Colic lymph node (tissue), 1 donor: ENCODE data around the genes TRIM9, GPR137C and CGRRF1.

DNA sequence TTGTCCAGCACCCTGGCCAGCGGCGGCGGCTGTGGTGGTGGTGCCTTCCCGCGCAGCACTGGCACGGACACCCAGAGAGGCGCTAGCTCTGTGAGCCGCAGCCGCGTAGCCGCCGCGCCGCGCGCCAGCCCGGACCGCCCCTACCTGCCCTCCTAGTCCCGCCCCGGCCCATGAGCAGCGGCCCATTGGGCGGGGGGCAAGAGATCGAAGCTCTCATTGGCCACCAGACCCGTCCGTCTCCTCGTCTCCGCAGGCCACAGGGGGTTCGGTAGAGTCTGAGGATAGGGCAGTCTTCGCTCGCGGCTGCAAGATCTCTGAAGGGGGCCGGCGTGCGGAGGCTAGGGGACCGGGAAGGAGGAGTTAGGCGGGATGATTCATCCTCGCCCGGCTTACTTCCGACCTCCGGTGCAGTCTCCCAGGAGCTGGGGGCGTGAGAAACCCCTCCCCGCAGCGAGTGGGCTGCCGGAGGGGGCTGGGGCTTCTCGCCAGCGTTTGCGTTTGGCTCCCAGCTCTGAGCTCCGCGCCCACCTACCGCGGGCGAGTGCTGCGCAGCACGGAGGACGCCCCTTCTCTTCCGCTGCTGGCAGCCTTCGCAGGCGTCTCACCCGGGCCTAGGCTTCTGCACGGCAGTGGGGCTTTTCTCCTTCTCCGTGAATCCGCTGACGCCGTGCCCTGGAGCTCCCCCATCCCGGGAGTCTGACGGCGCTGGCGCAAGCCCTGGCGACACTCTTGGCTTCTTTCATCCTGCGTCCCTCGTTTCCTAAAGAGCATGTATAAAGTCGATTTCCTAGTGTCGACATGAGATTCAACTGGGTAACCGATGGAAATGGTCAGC, at the start of gene TRIM9:
TRIM9 (minus strand) TSS at position 92 of the 835 bp plus-strand sequence.
- PRO-cap, result bidirectional peak, plus-strand start at position 308 of the sequence, minus-strand start at position 316 of the sequence

DNA sequence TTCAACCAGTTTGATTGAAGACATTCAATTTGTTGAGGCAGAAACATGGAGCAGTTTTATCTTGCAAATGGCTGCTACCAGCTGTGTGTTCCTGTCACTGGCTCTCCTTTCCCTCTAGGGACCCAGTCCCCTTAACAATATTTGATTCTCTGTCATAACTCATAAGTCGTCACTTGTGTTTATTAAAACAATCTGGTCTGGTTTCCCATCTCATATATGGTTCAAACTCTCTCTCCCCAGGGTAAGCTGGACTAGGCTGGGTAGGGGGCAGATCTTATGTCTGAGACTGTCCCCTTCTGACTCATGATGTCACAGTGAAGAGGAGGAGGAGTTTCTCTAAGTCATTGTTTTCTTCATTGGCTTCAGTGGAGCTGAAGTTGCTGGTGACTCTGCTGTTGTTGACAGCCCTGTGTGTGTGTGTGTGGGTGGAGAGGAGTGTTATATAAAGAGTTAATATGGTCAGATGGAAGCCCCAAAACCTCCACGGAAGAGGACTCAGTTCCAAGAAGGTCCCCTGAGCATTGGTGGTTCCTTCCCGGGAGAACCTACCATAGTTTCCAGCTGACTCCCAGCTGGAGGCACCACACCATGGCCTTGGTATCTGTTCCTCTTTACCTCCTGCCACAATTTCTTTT, 16.2 kb upstream of the GNG2 start:
- PRO-cap, result no peak

- PRO-cap, result no peak
These were observed 22.2 kb downstream of the RTRAF start for GRCh38 chr14:52011421-52012025.

DNA sequence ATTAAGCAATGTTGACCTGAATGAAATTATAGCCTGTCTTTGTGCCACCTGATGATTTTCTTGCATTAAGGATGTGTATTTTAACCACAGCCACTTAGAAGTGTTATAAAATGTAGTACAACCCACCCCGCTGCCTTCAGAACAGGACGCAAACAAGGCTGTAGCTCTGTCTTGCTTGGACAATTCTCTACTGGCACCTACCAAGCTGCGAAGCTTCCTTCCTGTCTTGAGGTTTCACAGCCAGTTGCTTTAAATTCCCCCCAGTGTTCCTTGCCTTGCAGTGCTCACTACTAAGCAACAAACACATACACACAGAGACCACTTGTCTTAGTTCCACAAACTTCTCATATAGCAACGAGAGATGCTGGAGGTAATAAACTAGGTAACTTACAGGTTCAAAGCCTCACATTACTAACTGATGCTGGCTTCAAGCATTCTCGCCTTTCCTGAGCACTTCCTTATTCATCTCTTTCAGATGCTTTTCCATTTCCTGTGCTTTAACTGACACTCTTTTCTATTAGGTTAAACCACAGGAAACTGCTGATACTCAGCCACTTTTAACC, 91.5 kb upstream of the PTGDR start:
- PRO-cap, result bidirectional peak, plus-strand start at position 280 of the sequence, minus-strand start at position 189 of the sequence

DNA sequence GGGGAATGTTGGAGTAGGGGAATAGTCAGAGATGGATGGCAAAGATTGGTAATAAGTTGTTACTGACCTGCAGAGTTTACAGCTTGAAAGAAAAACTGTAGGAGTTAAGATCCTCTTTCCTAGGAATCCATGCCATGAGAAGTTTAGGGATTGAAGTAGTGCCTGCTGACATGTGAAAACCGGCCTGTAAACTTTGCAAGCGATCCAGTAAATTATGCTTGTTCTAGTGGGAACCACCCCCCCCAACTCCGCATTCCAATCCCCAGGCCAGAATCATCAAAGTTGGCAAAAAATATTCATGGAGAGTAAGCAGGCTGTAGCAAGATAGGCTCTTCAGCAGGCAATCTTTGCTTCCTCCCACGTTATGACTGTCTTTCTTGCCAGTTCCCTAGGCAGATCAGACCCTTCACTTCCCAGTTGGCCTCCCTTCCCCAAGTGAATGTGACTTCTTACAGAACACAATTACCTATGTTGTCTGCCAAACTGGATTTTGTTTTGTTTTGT, 1.3 kb upstream of the PTGER2 start:
- PRO-cap, result unidirectional peak, plus-strand start at position 383 of the sequence

- PRO-cap, result bidirectional peak, plus-strand start at chr14:52315170, minus-strand start at chr14:52315144
These were observed 589 bp downstream of the PTGER2 start for GRCh38 chr14:52314520-52315281.

DNA sequence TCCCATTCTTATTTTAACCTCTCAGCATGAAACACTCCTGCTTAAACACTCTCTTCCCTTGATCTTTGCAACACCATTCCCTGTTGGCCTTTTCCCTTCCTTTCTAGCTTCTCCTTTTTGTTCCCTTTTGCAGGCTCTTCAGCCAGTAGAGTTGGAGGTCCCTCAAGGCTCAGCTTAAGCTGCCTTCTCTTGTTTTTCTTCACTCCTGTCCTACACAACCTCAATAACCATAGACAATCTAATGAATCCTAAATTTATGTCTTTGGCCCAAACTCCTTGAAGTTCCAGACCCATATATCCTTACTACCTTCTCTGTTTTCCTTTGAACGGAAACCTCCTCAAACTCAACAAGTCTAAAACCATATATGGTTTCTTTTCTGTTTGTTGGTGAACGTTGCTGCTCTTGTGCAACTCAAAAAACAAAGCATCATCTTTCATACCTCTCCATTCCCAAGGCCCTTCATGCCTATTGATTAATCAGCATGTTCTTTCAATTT, 81.5 kb downstream of the TXNDC16 start:
- PRO-cap, result no peak

- PRO-cap, result bidirectional peak, plus-strand start at chr14:52552863, minus-strand start at chr14:52552505
These were observed at the start of gene GPR137C for GRCh38 chr14:52552605-52553809. TSS of gene GPR137C (plus strand) at chr14:52552836.

DNA sequence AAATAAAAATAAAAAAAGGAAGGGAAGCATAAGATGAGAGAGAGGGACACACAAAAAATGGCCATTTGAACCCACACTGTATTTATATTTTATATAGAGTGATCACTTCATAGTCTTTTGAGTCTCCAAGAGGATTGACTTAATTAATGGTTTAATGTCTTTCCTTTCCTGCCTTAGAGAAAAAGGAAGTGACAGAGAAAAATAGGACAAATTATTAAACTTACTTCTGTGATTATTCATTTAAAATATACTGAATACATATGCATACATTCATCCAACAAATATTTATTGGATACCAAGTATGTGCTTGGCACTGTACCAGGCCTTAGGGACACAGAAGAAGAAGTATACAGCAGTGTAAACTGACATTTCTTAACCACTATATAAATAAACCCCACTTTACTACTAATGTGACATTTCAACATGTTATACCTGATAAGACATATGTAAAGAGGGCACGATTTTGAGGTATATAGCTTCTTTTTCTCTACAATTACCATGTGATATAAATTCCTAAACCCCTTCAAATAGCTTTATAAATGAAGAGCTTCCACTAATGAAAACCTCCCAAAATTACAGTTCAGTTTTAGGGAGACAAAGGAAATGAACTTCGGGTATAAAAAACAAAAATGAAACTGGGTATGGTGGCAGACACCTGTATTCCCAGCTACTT, 53.6 kb downstream of the ERO1A start:
- PRO-cap, result no peak

- PRO-cap, result no peak
These were observed 15.0 kb downstream of the FERMT2 start for GRCh38 chr14:52935714-52936289.

DNA sequence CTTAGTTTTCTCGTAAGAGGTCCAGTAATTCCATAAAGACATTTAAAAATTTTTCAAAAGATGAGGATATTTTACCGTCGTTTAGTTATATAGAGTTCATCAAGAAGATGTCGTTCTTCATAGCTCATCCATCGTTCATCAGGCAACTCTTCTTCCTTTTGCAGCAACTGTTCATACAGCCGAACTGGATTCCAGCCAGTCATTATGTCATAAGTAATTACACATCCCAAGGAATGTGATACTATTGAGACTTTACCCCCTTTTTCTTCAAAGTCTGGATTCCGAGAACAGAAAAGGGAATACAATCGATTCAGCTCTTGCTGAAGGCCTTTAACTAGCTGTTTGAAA, 90.3 kb downstream of the DDHD1 start:
- PRO-cap, result no peak

- PRO-cap, result bidirectional peak, plus-strand start at chr14:53953608, minus-strand start at chr14:53953395
These were observed 3.5 kb downstream of the BMP4 start for GRCh38 chr14:53952965-53953714.

DNA sequence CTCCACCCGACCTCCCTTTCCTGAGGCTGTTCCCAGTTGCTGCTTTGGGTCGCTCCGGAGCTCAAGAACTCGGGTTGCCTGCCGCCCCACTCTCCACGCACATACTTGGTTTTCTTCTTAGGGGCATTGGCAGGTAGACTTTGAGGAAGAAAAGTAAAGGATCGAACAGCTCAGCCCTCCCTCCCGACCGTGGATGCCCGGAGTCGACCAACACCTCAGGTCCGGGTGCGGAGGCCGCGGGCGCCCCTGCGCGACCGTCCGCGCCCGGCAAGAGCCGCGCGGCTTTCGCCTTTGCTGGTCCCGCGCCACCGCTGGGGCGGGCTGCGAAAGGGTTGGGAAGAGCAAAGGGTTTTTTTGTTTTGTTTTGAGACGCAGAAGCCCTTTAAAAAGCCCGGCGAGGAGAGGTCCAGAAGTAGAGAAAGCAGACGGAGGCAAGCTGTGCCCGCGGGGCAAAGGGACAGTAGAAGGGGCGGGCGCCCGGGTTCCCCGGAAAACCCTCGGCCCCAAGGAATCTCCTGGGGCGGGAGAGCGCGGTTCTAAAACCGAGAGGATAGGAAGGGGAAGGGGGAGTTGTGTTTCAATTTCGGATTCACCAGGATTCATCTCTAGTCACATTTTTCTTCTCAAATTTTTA, 1.7 kb downstream of the BMP4 start:
- PRO-cap, result no peak

DNA sequence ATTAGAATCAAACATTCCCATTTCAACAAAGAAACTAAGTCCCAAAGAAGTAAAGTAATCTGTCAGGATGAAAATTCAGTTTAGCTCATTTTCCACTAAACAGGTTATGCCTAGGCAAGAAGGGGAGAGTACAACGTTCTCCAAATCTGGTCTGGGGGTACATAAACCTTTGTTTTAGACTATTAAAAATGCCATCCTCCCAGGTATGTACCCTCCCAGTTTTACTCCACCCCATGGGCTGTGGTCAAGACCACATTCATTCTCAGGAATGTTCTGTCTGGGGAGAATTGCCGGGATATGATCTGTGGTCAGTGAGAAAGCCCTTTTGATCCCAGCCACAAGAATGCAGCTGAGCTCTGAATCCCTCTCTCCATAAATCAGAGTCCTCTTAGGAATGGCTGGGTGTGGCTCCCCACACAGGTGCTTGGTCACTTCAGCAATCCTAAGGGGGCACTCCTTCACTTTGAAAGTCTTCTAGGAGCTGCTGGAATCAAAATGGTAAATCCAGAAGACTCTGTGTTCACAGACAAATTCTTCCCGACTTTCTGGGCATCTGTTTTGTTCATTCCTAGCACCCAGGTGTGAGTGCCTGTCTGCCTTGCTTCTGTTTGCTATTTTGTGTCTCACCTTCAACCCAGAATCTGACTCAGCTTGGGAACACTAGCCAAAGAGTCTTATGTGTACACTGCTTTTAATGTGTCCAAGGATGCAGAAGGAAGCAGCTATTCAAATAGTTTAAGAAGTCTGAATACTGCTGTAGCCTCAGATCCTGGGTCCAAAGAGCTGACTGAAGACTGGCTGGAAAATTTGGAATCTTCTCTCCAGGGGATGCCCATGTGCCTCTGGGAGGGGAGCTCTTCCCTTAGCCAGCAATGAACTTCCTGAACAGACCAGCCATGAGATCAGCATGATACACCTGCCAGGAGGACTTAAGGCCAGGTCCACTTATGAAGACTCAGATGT, 144.6 kb upstream of the CDKN3 start:
- PRO-cap, result no peak

GRCh38 chr14:54253559-54254049, 143.2 kb upstream of the CDKN3 start:
- PRO-cap, result no peak

- PRO-cap, result no peak
These were observed 17.4 kb downstream of the CNIH1 start for GRCh38 chr14:54423785-54424129.

DNA sequence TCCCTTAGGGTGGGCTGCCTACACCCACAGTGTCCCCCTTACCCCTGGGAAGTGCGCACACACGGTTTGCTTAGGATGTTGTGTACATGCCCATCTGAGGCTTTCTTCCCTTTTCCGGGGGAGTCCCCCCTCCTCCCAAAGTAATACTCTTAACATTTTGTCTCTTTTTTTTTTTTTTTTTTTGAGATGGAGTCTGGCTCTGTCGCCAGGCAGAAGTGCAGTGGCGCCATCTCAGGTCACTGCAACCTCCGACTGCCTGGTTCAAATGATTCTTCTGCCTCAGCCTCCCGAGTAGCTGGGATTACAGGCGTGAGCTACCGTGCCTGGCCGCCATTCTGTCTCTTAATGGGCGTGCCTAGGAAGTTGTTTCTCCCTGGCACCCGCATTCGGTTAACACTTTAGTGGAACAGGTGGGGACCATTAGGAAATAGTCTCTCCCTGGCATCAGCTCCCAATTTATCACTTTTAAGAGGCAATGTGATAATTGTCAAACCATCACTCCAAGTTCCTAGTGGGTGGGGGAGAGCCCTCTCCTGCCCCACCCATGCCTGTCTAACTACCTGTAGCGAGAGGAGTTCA, 4.6 kb upstream of the GMFB start:
- PRO-cap, result no peak

DNA sequence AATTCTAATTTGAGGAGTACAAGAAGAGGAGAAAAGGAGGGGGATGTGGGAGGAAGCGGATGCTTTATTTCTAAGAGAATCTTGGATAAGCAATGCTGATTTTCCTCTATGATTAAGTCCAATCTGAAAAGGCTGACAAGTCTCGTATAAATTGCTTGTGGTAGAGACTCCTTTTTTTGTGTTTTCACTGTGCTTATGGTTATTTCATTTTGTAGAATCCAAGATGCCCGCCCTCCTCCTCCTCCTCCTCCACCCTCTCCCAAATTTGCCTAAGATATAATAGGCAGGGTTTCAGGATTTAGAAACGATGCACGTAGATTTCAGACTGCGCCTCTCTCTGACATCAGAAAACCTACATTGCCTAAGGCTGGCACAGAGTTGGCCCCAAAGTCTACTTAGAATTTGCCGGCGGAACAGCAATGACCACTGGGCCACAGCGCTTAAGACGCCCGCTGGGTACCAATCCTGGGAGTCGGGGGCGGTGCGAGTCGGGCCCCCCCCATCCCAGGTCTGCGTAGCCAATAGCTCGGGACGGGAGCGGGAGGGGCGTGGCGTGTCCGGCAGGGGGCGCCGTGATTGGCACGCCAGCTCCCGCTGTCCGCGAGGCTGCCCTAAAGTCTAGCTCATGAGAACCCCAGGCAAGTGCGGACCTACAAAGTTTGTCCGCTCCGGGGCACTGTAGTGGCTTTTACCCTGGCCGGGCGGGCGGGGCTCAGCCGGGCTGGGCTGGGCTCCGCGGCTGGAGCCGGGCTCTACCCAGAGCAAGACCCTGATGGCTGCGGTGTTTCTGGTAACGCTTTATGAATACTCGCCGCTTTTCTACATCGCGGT, at the start of gene CGRRF1:
CGRRF1 (plus strand) TSS at position 719 of the 831 bp plus-strand sequence.
- PRO-cap, result bidirectional peak, plus-strand start at position 655 of the sequence, minus-strand start at position 474 of the sequence

- PRO-cap, result bidirectional peak, plus-strand start at chr14:54565316, minus-strand start at chr14:54565221
These were observed 2.0 kb upstream of the SAMD4A start for GRCh38 chr14:54564755-54565444.

GRCh38 chr14:54565445-54566300, 1.3 kb upstream of the SAMD4A start:
- PRO-cap, result bidirectional peak, plus-strand start at chr14:54565769, minus-strand start at chr14:54565726; bidirectional peak, plus-strand start at chr14:54566109, minus-strand start at chr14:54565852